Measurements from ENCODE around the gene YWHAE.

- RRBS, result no CpG with 5 or more reads among the region's 5 CpGs
Measured at GRCh38 chr17:1397539-1398494, 2.2 kb downstream of the YWHAE start.

DNA sequence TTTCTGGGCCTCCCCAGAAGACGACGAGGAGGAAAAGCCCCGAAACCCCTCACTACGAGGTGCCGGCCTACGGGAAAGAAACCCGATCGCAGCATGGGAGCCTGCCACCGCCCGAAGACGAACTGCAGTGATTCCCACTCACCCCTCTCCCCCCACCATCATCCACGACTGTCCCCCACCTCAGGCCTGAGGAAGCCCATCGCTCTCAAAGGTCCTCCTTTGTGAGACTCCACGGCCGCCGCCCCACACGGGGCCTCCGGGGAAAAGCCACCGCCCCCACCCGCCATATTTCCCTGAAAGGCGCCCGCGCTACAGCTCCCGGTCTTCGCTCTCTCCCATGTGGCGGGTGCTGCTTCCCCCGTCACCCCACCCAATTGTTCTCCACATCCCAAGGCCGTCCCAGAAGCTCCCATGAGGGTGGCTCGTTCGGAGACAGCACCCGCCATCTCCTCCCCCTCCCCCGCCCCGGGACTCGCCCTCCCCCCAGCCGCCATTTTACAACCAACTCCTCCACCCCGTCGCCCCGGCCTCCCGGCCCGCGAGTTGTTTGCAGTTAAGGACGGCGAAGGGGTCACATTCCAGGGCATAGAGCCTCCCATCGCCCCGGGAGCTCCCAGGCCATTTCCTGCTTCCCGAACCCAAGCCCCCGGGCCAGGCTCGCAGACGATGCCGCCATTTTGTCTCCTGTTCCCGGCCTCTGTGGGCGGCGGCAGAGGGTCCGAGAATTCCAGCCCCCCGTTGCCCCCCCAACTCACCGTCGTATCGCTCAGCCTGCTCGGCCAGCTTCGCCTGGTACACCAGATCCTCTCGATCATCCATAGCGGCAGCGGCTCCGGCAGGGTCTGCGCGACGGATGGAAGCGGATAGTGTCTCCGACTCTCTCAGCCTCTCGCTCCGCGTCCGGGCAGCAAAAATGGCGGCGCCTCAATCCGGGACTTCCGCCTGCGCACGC is at the start of gene YWHAE:
Gene YWHAE, minus strand, starts transcription at position 931 of the 952 bp plus-strand sequence.
- RRBS, result under 1% methylated on average over 36 of the region's 79 CpGs

GRCh38 chr17:1467802-1468379 is 11.9 kb upstream of the CRK start:
- RRBS, result 49% methylated on average over 7 of the region's 22 CpGs

- RRBS, result no CpG with 5 or more reads among the region's 8 CpGs
Measured at GRCh38 chr17:1488936-1489410, 3.5 kb downstream of the MYO1C start.

DNA sequence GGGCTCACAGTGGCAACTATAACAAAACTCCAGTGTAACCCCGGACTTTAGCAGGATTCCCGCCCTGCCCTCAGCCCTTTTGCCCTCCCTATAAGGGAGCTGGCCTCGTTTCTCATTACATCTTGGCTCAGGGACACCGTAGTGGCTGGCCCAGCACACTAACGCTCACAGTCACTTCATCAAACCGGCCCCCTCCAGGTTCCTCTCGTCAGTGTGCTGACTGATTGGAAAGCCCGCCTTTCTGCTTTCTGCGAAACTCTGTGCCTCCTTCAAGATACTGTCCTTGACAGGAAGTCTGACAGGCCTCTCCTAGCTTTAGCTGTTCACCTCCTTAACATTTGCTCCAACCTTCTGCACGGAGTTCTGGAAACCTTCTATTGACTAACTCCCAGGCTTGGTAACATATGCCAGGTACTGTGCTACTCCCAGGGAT is 11.3 kb upstream of the MYO1C start:
- RRBS, result no CpG with 5 or more reads among the region's 10 CpGs

DNA sequence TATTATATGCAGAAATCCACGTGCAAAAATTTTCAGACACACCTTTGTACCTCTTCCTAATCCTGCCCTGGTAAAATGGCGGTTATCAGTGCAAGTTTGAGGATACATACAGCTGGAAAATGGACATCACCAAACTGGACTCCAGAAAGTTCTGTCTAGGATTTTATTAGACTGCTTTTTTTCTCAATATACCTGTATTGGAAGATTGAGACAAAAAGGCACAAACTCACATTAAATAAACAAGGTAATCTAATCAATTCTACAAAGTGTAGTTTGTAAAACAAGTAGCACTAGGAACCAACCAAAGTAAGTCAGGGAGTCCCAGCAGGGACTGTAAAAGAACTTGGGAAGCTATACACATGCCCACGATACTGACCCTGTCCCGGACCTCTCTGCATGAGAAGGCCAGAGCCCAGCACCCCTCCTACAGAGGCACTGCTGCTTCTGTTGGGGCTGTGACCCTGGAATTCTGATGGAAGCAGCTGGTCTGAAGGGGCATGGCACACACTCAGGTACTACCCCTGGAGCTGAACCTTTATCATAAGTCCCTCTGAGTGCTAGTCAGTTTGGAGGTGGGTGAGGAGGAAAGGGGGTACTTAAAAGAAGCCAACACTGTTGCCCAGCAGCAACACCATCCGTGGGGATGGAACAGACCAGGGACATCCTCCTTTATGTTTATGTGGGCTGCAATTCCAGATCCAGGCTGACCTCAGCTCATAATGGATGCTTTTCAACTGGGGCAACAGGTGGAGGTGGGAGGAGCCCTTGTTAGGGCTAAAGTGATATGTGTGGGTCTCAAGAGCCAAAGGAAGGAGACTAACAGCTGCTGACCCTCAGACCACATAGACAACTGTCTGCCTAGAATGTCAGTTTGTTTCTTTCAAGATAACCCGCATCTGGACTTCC is 1.7 kb upstream of the INPP5K start:
- RRBS, result no CpG with 5 or more reads among the region's 6 CpGs

- RRBS, result no CpG with 5 or more reads among the region's 11 CpGs
Measured at GRCh38 chr17:1553544-1554239, 8.9 kb downstream of the PITPNA start.

DNA sequence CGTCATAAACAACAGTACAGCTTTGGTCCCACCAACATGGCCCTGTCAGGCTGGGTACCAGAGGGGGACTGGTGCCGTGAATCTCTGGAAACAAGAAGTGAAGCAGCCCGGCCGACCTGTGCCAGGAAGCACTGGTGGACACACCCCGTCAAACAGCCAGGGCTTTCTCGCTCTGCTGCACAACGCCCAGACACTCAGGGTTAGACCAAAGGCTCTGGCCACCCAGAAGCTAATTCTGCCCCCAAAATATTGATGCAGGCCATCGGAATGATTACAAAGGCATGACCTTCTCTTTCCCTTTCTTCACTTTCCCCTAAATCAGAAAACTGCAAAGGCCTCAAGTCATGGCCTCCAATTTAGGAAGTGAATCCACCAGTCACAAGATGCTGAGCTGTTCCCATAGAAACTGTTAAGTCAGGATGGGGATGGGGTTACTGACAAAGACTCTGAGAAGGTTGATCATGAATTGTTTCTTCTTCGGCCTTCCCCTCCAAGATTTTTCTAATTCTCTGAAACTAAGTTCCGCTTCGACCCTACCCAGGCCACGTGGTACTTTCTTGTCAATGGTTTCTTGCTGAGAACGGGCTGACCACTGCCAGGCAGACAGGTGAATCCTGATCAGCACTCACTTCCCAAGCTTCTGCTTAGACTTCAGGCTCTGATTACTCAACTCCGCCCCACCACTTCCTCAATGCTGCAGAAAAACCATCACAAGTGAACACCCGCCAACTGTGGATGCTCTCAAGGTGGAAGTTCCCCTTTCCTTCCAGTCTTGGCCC is 6.7 kb downstream of the PITPNA start:
- RRBS, result no CpG with 5 or more reads among the region's 15 CpGs

DNA sequence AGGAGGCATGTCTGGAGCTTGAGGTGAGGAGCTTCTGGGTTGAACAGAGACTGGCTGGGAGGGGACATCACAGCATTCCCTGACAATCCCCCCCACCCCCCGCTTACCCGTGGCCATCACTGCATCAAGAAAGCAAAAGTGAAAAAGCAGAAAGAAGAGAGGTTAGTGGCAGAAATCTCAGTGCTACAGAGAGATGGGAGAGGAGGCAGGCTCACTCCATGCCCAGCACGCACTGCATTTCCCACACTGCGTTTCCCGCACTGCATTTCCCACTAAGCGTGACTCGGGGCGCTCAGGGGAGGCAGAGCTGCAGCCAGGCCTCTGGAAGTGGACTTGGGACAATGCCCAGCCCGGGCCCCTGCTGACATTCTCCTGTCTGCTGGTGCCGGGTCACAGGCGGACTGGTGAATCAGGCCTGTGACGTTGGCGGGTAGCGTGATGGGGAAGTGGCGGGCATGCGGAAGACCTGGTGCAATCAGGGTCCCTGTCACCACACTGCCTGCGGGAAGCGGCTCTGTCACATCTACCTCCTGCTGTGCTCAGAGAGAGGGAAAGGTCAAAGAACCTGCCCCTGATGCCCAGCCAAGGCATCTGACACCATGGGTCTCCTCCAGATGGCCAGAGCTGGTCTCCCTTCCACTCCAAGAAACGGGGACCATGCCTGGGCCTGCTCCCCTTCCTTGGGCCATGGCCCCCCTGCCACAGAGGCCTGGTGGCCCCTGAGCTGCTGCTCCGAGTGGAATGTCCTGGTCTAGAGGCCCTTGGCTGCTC is 24.4 kb upstream of the PITPNA start:
- RRBS, result no CpG with 5 or more reads among the region's 20 CpGs

DNA sequence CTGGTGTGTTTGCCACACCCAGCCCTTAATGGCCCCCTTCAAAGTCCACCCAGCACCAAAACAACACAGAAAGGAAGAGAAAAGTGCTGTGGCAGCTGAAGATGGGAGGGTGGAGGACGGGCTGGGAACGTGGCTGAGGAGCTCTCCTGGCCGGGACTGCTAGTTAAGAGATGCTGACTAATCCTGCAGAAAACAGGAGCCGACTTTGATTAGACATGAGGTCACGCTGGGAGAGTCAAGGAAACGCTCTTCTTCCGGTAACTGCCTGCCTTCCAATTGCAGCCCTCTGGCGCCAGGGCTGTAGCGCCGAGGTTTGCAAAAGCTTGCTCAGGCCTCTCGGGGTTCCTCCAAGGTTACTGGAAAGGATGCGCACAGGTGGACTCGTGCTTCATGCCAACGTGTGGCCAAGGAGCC is 10.9 kb downstream of the SLC43A2 start:
- RRBS, result no CpG with 5 or more reads among the region's 14 CpGs

GRCh38 chr17:1625628-1626198 is 2.9 kb downstream of the SLC43A2 start:
- RRBS, result no CpG with 5 or more reads among the region's 7 CpGs

DNA sequence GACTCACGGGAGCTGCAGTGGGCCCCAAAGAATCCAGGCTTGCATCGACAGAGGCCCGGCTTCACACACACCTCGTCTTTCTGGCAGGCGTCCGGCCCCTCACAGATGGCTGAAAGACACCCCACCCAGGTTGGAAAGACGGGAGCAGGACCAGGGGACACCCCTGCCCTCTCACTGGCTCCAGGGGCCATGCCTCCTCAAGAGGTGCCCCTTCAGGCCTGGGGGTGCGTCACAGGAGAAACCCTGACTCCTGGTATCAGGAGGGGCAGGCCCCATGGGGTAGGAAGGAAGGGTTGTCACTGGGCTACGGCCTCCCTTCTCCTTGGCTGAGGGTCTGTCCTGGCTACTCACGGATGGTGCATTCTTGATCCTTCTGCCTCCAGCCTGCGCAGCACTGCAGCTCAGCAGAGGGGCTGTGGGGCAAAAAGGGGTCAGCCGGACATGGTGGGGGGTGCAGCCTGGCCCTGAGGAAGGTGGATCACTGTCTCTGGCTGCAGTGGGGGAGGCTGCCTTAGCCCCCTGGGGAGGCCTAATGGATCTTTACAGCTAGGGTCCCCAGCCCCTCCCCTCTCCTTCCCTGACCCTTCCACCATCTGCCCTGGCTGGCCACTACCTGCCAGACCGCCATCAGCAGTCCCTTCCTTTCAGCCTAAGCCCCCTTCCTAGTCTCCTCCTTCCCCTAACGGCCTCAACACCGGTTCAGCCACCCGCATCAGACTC is 545 bp downstream of the SCARF1 start:
- RRBS, result no CpG with 5 or more reads among the region's 16 CpGs

DNA sequence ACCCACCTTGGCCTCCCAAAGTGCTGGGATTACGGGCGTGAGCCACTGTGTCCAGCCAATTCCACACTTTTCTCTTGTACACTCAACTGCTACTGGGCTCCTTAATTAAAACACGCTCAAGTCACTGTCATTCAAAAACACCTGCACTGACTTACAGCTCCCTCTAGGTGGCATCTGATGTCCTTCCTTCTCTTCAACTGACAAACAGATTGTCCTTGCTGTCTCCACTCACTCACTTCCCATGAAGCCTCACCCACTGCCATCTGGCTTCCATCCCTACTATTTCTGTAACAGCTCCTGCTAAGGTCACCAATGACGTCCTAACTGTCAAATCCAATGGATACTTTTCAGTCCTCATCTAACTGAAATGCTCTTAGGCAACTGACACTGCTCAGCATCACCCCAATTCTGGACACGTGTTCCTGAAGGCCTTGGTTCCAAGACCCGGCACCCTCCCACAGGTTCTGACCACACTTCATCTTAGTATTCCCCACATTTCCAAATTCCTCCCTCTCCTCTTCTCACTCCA is 15.3 kb downstream of the PRPF8 start:
- RRBS, result no CpG with 5 or more reads among the region's 6 CpGs

- RRBS, result no CpG with 5 or more reads among the region's 9 CpGs
Measured at GRCh38 chr17:1679510-1680039, 5.1 kb downstream of the PRPF8 start.

GRCh38 chr17:1704841-1705997 is 5.0 kb downstream of the TLCD2 start:
- RRBS, result no CpG with 5 or more reads among the region's 21 CpGs

GRCh38 chr17:1714813-1715806 is 4.9 kb upstream of the TLCD2 start:
- RRBS, result under 1% methylated on average over 15 of the region's 38 CpGs

DNA sequence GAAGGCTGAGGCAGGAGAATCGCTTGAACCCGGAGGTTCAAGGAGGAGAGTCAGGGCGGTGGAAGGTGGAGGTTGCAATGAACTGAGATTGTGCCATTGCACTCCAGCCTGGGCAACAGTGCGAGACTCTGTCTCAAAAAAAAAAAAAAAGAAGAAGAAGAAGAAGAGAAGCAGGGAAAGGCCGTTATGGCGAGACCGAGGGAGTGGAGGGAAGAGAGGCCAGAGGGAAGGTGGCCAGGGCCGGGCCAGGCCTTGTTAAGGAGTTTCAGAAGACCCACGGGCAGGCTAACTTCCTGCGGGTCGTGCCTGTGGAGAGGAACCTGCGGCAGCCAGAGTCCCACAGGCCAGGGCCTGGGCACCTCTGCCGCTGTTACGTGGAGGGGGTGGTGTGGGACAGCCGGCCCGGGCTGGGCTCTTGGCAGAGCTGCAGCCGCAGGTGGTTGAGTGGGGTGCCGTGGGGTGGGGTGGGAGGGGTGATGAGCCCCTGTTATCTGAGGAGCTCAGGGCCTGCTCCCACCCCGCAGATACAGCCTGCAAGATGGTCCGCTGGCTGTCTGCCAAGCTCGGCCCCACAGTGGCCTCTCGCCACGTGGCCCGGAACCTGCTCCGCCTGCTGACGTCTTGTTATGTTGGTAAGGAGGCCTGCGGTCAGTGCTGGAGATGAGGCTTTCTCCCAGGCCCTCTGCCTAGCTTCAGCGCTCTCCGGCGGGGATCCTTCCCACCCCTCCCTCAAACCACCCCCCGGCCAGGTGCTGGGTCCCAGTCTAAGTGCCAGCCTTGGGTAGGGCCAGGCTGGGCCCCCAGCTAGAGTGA is 5.6 kb downstream of the WDR81 start:
- RRBS, result 98% methylated on average over 2 of the region's 31 CpGs

DNA sequence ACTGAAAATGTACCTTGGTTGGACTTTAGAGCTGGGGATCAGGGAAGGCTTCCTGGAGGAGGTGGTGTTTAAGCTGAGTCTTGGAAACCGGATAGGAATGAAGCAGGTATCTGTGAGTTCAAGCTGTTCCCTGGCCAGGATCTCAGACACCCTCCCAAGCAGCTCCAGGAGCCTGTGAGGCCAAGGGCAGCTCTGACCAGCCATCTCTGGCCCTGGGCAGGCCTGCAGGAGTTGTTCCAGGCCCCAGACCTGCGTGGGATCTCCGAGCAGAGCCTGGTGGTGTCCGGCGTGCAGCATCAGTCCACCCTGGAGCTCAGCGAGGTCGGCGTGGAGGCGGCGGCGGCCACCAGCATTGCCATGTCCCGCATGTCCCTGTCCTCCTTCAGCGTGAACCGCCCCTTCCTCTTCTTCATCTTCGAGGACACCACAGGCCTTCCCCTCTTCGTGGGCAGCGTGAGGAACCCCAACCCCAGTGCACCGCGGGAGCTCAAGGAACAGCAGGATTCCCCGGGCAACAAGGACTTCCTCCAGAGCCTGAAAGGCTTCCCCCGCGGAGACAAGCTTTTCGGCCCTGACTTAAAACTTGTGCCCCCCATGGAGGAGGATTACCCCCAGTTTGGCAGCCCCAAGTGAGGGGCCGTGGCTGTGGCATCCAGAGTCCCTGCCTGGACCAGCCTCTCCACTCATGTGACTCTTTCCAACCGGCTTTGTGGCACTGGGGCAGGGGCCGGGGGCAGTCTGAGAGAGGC is 7.8 kb upstream of the SERPINF1 start:
- RRBS, result no CpG with 5 or more reads among the region's 26 CpGs

DNA sequence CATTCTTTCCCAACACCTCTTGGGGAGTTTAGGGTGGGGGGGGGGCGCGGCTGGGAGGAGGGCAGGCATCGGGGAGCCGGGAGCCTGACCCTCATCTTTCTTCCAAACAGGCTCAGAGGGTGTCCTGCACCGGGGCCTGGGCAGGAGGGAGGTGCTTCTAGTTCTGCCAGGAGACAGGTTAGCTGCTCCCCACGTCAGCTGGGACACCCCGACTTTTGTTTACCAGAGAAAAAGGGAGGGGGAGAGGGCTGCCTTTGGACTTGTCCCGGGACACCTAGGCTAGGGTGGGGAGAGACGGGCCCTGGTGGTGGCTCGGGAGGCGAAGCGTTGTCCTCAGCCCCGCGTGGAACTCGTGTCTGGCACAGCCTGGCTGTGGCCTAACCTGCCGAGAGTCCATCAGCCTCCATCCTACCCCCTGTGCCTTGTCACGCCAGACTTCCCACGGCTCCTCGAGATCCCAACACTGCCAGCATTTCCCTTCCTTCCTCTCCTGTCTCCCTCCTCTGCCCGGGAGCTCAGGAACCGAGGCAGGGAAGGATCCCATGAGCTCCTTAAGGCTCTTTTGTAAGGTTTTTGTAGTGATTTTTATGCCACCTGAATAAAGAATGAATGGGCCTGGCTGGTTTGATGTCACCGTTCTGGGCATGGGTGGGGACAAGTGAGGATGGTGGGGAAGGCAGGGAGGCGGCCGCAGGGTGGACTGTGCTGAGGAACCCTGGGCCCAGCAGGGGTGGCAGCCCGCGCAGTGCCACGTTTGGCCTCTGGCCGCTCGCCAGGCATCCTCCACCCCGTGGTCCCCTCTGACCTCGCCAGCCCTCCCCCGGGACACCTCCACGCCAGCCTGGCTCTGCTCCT is 7.0 kb upstream of the SERPINF1 start:
- RRBS, result 59% methylated on average over 4 of the region's 33 CpGs

DNA sequence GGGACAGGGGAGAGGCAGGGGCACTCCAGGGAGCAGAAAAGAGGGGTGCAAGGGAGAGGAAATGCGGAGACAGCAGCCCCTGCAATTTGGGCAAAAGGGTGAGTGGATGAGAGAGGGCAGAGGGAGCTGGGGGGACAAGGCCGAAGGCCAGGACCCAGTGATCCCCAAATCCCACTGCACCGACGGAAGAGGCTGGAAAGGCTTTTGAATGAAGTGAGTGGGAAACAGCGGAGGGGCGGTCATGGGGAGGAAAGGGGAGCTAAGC is 248 bp downstream of the SERPINF1 start:
- RRBS, result no CpG with 5 or more reads among the region's 6 CpGs